NT2/D1 (cell line): Measurements from ENCODE around the genes HTR3E, EIF2B5, VWA5B2, EEF1AKMT4, CAMK2N2 and THPO.

DNA sequence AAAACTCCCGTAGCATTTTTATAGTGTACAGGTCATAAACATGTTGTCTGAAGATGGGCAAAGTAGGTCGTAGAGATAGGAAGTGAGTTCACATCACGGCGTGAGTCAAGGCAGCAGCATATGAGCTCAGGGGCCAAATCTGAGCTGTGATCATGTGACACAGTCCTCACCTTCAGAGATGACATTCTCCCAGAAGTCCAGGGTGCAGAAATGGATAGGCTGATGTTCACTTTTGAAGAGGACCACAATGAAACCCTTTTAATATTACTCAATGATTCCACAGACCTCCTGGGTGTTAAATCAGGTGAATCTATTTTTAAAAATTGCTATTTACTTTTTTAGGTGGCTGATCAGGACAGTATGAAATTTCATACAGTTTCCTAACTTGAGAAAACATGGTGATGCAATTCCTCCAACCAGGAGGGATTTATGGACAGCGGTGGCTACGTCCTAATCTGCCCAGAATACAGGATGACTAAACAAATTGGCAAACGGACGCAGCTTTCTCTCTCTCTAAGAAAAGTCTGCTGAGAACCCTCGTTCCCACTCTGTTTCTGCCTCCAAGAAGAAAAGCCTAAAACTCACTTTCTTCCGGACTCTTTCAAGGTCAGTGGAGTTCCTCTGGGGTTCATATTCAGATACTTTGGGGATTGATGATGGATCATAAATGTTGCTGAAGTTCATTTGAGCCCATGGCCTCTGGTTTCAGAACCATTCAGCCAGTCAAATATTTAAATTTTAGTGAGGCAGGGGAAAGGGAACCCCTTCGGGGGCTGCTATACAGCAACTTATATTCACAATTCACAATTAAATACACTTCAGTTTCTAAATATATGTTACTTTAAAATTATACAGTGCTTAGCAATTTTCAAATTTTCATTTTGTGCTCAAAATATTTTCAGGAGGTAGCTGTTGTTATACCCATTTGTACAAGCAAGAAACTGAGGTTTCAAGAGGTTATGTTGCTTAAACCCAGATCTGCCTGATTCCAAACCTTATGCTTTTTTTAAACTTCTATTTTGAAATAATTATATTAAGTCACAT lies 34.5 kb downstream of the B3GNT5 start:
- RRBS, 2 experiments, result no CpG with 5 or more reads among the region's 11 CpGs

DNA sequence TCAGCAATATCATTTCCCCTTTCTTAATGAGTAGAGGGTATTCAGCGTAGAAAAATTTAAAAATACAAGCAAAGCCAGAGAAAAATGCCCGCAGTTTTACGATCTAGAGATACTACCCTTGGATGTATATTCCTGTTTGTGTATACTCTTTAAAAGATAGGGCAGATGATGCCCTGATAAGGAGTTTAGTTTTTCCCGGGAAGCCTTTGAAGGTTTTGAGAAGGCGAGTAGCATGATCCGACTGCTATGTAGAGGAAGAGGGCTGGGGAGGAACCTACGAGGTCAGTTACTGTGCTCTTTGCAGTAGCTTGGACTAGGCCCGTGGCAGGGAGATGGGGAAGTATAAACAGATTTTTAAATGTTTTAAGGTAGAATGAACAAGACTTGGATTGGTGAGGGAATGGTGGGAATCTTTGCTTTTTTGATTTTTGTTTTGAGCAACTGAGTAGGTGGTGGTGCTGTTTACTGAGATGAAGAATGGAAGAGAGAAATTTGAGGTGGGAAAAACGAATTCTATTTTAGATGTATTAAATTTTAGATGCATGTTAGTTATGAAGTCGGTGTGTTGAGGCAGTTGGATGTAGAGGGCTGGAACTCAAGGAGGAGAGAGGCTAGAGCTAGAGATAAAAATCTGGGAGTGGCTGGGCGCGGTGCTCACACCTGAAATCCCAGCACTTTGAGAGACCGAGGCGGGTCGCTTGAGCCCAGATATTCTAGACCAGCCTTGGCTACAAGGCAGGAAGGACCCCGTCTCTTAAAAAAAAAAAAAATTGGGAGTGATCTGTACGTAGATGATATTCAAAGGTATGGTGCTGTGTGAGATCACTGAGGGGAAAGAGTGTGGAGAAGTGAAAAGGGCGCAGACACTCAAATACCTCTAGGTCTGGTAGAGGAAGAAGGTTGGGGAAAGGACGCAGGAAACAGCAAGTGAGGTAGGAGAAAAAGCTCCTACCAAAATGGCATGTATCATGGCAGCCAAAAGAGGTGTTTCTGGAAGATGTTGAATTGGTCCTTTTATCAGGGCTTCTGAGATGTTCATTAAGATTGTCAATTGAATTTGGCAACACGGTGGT lies 1.5 kb downstream of the YEATS2 start:
- RRBS, 2 experiments, result no CpG with 5 or more reads among the region's 20 CpGs

GRCh38 chr3:183775635-183776193 lies 49.7 kb downstream of the MAP6D1 start:
- RRBS, 2 experiments, result no CpG with 5 or more reads among the region's 8 CpGs

GRCh38 chr3:183815123-183816077 lies 10.0 kb downstream of the MAP6D1 start:
- RRBS, 2 experiments, result no CpG with 5 or more reads among the region's 17 CpGs

DNA sequence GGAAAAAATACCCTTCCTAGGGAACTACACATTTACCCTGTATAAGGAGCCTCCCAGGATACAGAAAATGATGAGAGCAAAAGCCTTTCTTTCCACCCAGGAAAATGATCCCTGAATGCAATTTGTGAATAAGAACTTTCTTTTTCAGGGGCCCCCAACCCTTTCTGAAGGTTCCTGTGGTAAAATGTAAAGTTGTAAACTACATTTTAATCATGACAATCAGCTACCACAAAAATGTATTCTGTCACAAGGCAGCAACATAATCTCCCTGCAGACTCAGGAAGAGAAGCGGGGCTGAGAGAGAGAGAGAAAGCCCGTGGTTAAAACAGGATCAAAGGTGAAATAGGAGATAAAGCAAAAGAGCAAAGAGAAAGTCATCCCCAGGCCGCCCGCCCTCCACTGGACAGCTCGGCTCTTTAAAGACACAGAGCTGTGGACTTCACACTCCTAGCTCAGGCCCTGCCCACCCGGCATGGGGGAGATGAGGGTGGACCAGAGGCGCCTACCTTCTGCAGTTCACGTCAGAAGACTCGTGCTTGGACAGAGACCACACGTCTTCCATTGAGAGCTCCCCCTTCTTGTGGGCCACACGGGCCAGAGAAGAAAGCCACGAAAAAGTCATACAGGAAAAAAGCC lies 29.5 kb downstream of the ABCC5 start:
- RRBS, 2 experiments, result no CpG with 5 or more reads among the region's 12 CpGs

DNA sequence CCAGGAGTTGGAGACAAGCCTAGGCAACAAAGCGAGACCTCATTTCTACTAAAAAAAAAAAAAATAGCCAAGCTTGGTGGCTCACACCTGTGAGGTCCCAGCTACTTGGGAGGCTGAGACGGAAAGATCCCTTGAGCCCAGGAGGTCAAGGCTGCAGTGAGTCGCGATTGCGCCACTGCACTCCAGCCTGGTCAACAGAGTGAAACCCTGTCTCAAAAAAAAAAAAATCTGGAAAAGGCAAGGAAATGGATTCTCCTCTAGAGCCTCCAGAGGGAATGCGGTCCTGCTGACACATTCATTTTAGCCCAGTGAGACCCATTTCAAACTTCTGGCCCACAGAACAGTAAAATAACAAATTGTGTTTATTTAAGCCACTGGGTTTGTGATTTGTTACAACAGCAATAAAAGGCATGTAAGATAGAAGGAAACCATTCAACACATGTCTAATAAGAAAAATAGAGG lies at the start of gene HTR3E:
Gene HTR3E, plus strand, starts transcription at position 344 of the 462 bp plus-strand sequence.
- RRBS, 2 experiments, result no CpG with 5 or more reads among the region's 6 CpGs

- RRBS, 2 experiments, result 0% methylated on average over 6 of the region's 64 CpGs; no CpG with 5 or more reads in 1 of the 2 experiments
Observed at GRCh38 chr3:184135115-184136156, at the start of gene EIF2B5. TSS of gene EIF2B5 (plus strand) at chr3:184135358.

- RRBS, 2 experiments, result 95 to 96% methylated on average over 4 of the region's 11 CpGs
Observed at GRCh38 chr3:184195820-184196392, 9.9 kb downstream of the ABCF3 start.

- RRBS, 2 experiments, result under 1 to 2% methylated on average over 5 of the region's 54 CpGs
Observed at GRCh38 chr3:184229191-184229716, at the start of gene VWA5B2. TSS of gene VWA5B2 (plus strand) at chr3:184229585.

GRCh38 chr3:184242533-184243183 lies 6.1 kb downstream of the ALG3 start:
- RRBS, 2 experiments, result no CpG with 5 or more reads among the region's 9 CpGs

- RRBS, 2 experiments, result 1 to 2% methylated on average over 5 to 6 of the region's 43 CpGs
Observed at GRCh38 chr3:184249116-184249860, at the start of gene EEF1AKMT4. TSS of gene EEF1AKMT4 (plus strand) at chr3:184249672.

DNA sequence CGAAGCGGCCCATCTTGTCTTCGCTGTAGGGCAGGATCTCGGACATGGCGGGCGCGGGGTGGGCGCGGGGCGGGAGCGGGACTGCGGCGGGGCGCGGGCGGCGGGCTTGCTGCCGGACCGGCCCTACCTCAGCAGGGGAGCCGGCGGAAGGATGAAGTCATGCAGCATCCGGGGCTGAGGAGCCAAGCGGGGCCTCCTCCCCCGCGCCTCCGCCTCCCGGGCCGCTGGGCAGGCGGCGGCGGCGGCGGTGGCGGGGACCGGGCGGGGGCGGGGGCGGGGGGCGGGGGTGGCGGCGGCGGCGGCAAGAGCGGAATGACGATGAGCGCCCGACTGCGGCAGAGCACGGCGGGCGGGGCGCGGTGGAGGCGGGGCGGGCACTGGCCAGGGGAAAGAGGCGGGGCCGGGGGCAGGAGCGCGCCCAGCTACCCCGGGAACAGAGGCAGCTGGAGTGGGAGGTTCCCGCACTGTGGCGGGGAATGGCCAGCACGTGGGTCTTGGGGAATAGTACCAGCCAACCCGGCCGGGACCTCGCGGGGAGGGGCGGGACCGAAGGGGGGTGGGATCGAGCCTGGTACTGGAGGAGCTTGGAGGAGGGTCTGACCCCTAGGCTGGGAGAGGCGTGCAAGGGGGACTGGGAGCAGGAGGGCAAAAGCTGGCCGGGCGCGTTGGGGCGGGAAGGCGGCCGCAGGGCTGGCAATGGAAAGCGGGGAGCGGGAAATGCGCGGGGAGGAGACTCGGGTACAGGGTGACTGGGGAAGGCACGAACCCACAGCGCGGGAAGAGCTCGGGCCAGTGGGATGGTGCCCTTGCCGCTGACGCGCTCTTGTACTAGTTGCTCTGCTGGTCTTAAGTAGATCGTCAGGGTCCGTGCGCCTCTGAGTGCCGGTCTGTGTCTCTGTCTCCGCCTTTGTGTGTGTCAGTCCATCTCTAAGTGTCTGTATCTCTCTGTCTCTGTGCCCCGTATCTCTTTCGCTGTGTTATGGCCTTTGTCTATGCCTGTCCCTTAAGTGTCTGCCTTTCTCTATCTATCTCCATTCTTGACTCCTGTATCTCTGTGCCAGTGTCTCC lies at the start of gene CAMK2N2:
Gene CAMK2N2, minus strand, starts transcription at position 314 of the 1,068 bp plus-strand sequence.
- RRBS, 2 experiments, result under 1% methylated on average over 18 of the region's 96 CpGs

DNA sequence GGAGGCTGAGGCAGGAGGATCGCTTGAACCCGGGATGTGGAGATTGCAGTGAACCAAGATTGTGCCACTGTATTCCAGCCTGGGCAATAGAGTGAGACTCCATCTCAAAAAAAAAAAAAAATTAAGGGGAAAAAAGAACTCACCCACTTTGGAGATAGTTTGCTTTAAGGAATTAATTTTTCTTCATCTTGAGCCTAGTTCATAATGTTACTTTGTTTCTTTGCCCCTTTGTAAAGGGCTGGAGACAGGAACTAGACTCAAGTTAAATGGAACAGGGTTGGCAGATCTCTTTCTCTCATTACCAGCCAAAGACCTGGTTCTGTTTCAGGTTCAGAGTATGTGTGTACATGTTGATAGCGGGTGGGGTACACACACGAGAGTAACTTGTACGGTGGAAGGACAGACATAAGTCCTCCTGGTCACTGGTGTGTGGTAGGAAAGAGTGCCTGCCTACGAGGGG lies 4.6 kb downstream of the EIF4G1 start:
- RRBS, 2 experiments, result no CpG with 5 or more reads among the region's 6 CpGs

DNA sequence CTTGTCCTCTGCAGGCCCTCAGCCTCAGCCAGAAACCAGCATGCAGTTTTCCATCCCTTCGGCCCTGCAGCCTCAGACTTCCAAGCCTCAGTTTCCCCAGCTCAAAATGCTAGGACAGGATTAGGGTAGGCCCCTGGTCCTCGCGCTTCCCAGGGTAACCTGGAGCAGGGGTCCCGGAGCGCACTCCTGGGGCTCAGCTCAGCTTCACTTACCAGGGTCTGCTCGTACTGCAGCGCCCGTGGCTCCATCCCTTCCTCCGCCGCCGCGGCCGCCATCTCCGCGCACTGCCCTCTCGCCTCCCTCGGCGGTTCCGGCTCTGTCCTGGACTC lies 236 bp downstream of the CLCN2 start:
- RRBS, 2 experiments, result no CpG with 5 or more reads among the region's 19 CpGs

GRCh38 chr3:184377581-184378548 lies at the start of gene THPO:
TSS of gene THPO (minus strand) at chr3:184378207.
- RRBS, 2 experiments, result no CpG with 5 or more reads among the region's 9 CpGs

DNA sequence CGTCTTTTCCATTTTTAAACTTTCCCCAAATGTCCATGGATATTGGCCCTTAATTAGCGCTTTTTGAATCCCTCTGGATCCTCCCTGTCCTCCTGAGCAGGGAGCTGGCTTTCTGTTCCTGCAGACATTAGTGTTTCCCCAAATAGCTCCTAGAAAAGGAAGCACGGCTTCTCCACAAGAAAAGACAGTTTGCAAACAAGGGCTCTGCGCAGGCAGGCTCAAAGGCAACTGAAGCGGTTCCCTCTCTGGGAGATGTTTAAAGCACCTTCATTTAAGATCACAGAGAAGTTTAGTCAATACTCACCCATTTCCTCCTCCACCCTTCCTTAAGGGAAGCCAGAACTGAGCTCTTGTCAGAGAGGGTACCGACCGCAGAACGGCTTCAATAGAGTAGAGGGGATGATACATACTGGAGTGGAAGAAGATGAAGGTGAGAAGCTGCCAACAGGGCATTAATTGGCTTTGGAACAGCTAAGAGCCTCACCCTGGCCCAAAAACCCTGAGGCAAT lies 5.0 kb upstream of the EPHB3 start:
- RRBS, 2 experiments, result no CpG with 5 or more reads among the region's 8 CpGs

GRCh38 chr3:184651974-184652411 lies 59.9 kb downstream of the MAGEF1 start:
- RRBS, 2 experiments, result no CpG with 5 or more reads among the region's 7 CpGs

DNA sequence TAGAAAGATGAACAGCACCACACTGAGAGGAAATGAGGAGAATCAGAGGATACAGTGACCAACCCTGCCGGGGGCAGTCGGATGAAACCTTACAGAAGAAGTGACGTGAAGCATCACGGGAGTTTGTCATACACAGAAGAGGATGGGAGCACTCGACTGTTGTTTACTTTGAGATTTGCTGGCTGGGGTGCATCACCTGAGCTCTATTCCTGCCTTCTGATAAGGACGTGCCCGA lies 45.4 kb downstream of the MAGEF1 start:
- RRBS, 2 experiments, result no CpG with 5 or more reads among the region's 7 CpGs

DNA sequence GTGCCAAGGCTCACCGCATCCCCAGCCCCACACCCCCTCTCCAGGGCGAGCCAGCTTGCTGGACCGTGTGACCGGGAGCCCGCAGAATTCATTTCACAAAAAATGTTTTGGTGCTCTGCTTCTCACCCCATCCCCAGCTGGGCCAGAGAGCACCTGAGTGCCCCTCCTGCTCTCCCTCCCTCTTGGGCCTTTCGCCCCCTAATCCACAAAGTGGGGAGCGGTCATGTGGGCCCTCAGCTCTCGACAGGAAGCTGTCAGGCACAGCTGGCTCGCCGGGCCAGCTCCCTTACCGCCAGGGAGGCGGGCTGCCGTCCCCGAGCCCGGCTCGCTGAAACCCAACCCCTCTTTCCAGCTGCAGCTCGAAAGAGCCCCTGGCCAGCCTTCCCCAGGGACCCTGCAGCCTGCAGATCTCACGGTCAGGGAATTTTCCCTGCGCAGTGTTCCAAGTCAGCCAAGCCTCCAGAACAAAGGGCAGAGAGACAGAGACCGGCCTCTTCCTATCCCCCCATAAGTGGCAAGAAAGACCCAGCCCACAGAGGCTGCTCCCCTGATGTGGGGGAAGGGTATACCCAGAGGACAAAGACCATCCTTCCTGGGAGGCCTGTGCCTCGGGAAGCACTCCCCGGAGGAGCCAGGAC lies 32.9 kb downstream of the MAGEF1 start:
- RRBS, 2 experiments, result 6 to 22% methylated on average over 6 of the region's 22 CpGs

DNA sequence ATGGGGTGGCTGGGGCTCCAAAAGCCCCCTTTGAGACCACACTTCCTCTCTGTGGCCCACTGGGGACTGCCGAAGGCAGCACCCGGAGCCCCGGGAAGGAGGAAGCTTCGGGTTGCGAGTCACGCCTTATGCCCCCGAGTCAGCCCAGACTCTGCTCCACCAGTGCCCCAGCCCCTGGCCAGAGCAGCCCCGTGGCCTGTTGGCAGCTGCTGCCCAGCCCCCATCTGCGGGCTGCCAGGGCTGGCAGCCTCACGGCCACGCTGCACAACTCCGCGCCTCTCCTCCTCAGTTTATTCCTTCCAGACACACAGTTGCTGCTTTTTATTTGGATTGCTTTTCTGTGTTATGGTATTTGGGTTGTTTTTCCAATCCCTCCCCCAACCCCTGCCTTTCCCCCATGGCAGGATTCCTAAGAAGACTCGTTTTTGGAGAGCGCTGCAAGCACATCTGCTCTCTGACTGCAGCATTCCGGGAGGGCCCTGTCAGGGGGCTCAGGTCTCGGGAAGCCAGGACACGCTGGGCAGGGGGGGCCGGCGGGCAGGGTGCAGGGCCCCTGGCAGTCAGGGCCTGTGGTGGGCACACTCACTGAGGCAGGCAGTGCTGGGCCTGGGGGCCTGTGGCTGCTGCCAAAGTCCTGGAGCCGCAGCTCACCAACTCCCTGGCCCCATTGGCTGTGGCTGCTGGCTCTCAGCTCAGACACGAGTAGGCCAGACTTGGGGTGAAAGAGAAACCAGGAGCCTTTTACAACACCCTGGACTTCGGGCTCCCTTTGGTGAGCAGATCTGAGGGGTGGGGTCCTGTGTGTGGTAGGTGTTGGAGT lies 20.2 kb downstream of the MAGEF1 start:
- RRBS, 2 experiments, result 50 to 53% methylated on average over 4 of the region's 23 CpGs